ENCODE results near the genes LRFN3, ZNF146, ZNF382 and ZNF527.

- PRO-cap: bidirectional peak, plus-strand start at chr19:35899863, minus-strand start at chr19:35899736
- RAMPAGE, long total RNA, 4 experiments: start-site peak on the minus strand in 4 of 4 experiments, at chr19:35899704-35899747 at its widest, 5 to 23 reads per replicate
These were observed 2.8 kb upstream of the HCST start for GRCh38 chr19:35899517-35899988.

GRCh38 chr19:35904595-35904995 lies 2.3 kb downstream of the HCST start:
- PRO-cap: unidirectional peak, minus-strand start at chr19:35904829
- RAMPAGE, long total RNA, 4 experiments: no peak in any of the 4 experiments

GRCh38 chr19:35935858-35936912 lies at the start of gene LRFN3:
Gene LRFN3, plus strand, starts transcription at chr19:35936374.
- PRO-cap: unidirectional peak, plus-strand start at chr19:35936404
- RAMPAGE, long total RNA, 4 experiments: no peak in any of the 4 experiments

- PRO-cap: bidirectional peak, plus-strand start at chr19:36009519, minus-strand start at chr19:36009340
- RAMPAGE, long total RNA, 4 experiments: no peak in any of the 4 experiments
These were observed 510 bp upstream of the SYNE4 start for GRCh38 chr19:36009068-36009577.

DNA sequence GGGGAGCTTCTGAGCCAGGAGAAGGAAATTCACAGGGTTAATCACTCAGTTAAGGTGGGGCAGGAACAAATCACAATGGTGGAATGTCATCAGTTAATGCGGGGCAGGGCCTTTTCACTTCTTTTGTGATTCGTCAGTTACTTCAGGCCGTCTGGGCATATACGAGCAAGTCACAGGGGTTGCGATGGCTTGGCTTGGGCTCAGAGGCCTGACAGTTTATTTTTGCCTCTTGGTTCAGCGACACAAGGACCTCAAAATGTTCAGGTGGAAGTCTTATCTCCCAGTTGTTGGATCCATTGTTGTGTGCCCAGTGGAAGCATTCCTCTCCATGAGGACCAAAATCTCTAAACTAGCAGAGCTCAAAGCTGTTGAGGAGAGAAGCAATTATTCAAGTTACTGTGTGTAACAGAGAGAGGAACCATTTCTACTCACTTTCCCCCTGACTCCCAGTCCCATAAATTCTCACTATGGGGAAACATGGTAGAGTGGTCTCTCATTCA lies 8.6 kb upstream of the COX7A1 start:
- PRO-cap: no peak
- RAMPAGE, long total RNA, 4 experiments: no peak in any of the 4 experiments

- PRO-cap: bidirectional peak, plus-strand start at chr19:36214723, minus-strand start at chr19:36214661; bidirectional peak, plus-strand start at chr19:36215133, minus-strand start at chr19:36214857
- RAMPAGE, long total RNA, 4 experiments: start-site peak on the plus strand in 4 of 4 experiments, at chr19:36215104-36215164 at its widest, 201 to 983 reads per replicate; start-site peak on the minus strand in 3 of 4 experiments, at chr19:36214645-36215090 at its widest, 6 to 64 reads per replicate
These were observed at the start of gene ZNF146 for GRCh38 chr19:36214466-36215420. Gene ZNF146, plus strand, starts transcription at chr19:36215106.

- PRO-cap: unidirectional peak, plus-strand start at chr19:36257689
- RAMPAGE, long total RNA, 4 experiments: no peak in any of the 4 experiments
These were observed 42.6 kb downstream of the ZNF146 start for GRCh38 chr19:36257233-36258098.

GRCh38 chr19:36604529-36605412 lies at the start of gene ZNF382:
Gene ZNF382, plus strand, starts transcription at chr19:36605313.
- PRO-cap: bidirectional peak, plus-strand start at chr19:36605315, minus-strand start at chr19:36605257
- RAMPAGE, long total RNA, 4 experiments: start-site peak on the plus strand in 4 of 4 experiments, at chr19:36605295-36605347 at its widest, 18 to 97 reads per replicate

DNA sequence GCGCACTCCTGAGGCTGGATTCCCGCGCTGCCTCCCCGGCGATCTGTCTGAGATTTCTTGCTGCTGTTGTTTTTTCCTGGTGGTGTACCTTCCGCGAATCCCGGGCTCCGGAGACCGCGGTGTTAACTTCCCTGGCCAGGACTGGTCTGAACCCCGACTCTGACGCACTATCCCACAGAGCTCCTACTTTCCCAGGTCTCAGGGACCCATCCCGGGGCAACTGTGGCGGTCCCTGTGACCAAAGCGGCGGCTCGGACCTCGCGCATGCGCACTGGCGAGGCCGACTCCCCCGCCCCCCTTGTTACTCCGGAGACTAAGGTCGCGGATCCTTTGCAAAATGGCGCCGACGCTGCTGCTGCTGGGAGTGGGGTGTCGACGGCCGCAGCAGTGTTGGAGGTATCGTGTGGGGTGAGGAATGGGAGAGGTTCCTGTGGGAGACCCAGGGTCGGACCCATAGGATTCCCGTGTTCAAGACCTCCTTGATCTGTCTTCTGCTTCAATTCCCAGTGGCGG lies 30.3 kb upstream of the ZNF875 start:
- PRO-cap: bidirectional peak, plus-strand start at position 335 of the sequence, minus-strand start at position 224 of the sequence
- RAMPAGE, long total RNA, 4 experiments: no peak in any of the 4 experiments

DNA sequence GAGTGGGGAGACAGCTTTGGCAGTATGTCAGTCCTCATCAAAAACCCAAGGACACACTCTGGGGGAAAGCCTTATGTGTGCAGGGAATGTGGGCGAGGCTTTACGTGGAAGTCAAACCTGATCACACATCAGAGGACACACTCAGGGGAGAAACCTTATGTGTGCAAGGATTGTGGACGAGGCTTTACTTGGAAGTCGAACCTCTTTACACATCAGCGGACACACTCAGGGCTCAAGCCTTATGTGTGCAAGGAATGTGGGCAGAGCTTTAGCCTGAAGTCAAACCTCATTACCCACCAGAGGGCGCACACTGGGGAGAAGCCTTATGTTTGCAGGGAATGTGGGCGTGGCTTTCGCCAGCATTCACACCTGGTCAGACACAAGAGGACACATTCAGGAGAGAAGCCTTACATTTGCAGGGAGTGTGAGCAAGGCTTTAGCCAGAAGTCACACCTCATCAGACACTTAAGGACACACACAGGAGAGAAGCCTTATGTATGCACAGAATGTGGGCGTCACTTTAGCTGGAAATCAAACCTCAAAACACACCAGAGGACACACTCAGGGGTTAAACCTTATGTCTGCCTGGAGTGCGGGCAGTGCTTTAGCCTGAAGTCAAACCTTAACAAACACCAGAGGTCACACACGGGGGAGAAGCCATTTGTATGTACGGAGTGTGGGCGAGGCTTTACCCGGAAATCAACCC lies 8.1 kb upstream of the ZNF527 start:
- PRO-cap: no peak
- RAMPAGE, long total RNA, 4 experiments: no peak in any of the 4 experiments

- PRO-cap: bidirectional peak, plus-strand start at chr19:37371229, minus-strand start at chr19:37370922
- RAMPAGE, long total RNA, 4 experiments: start-site peak on the plus strand in 4 of 4 experiments, at chr19:37371156-37371214 at its widest, 19 to 39 reads per replicate
These were observed at the start of gene ZNF527 for GRCh38 chr19:37370479-37371722. Gene ZNF527, plus strand, starts transcription at chr19:37371099.

GRCh38 chr19:37507362-37507871 lies 678 bp downstream of the ZNF793 start:
- PRO-cap: no peak
- RAMPAGE, long total RNA, 4 experiments: no peak in any of the 4 experiments

GRCh38 chr19:37907347-37907720 lies 326 bp downstream of the SIPA1L3 start:
- PRO-cap: no peak
- RAMPAGE, long total RNA, 4 experiments: no peak in any of the 4 experiments

GRCh38 chr19:37941249-37942042 lies 34.4 kb downstream of the SIPA1L3 start:
- PRO-cap: no peak
- RAMPAGE, long total RNA, 4 experiments: no peak in any of the 4 experiments

DNA sequence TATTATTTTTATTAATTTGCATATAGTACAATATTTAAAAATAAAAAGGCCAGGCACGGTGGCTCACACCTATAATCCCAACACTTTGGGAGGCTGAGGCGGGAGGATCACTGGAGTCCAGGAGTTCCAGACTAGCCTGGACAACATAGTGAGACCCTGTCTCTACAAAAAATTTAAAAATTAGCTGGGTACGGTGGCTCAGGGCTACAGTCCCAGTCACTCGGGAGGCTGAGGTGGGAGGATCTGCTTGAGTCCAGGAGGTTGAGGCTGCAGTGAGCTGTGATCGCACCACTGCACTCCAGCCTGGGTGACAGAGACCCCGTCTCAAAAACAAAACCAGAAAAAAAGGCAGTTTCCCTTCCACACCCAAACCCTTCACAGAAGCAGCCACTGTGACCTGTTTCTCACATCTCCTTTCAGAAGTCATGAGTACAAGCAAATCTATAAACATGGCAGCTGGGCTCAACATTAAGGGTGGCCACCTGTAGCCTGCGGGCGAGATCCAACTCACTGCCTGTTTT lies 71.7 kb downstream of the SIPA1L3 start:
- PRO-cap: no peak
- RAMPAGE, long total RNA, 4 experiments: no peak in any of the 4 experiments

DNA sequence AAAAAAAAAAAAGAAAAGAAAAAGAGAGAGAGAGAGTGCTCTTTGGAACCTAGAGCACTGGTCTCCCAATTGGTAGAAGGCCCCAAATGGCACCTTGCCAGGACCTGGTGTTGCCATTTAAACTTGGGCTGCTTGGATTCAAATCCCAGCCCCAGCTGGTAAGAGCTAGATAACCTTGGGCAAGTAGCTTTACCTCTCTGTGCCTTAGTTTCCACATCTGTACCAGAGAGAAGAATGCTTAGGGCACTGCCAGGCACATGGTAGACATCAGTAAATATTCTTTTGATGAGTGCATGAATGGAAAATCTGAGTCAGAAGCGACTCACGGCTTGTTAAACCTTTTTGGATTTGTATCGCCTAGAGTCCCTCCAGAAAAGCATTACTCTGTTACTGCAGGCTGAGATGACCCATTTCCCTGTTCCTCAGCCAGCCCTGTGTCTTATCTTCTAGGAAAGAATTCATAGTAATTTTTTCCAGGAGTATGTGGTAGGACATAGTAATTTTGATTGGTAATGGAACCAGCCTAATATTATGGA lies 90.9 kb downstream of the SIPA1L3 start:
- PRO-cap: no peak
- RAMPAGE, long total RNA, 4 experiments: no peak in any of the 4 experiments

GRCh38 chr19:38004240-38004473 lies 97.1 kb downstream of the SIPA1L3 start:
- PRO-cap: unidirectional peak, minus-strand start at chr19:38004340
- RAMPAGE, long total RNA, 4 experiments: no peak in any of the 4 experiments

GRCh38 chr19:38004474-38004879 lies 97.5 kb downstream of the SIPA1L3 start:
- PRO-cap: bidirectional peak, plus-strand start at chr19:38004752, minus-strand start at chr19:38004611
- RAMPAGE, long total RNA, 4 experiments: no peak in any of the 4 experiments

- PRO-cap: bidirectional peak, plus-strand start at chr19:38005200, minus-strand start at chr19:38005003
- RAMPAGE, long total RNA, 4 experiments: no peak in any of the 4 experiments
These were observed 97.9 kb downstream of the SIPA1L3 start for GRCh38 chr19:38004880-38005273.

- PRO-cap: no peak
- RAMPAGE, long total RNA, 4 experiments: no peak in any of the 4 experiments
These were observed 136.9 kb downstream of the SIPA1L3 start for GRCh38 chr19:38043675-38044525.

All from gastroesophageal sphincter (tissue), 4 donors.